ENCODE measurements around a stretch of chr6.

GRCh38 chr6:106501723-106502545 is 127.4 kb downstream of the RTN4IP1 start:
- PRO-cap, result no peak

DNA sequence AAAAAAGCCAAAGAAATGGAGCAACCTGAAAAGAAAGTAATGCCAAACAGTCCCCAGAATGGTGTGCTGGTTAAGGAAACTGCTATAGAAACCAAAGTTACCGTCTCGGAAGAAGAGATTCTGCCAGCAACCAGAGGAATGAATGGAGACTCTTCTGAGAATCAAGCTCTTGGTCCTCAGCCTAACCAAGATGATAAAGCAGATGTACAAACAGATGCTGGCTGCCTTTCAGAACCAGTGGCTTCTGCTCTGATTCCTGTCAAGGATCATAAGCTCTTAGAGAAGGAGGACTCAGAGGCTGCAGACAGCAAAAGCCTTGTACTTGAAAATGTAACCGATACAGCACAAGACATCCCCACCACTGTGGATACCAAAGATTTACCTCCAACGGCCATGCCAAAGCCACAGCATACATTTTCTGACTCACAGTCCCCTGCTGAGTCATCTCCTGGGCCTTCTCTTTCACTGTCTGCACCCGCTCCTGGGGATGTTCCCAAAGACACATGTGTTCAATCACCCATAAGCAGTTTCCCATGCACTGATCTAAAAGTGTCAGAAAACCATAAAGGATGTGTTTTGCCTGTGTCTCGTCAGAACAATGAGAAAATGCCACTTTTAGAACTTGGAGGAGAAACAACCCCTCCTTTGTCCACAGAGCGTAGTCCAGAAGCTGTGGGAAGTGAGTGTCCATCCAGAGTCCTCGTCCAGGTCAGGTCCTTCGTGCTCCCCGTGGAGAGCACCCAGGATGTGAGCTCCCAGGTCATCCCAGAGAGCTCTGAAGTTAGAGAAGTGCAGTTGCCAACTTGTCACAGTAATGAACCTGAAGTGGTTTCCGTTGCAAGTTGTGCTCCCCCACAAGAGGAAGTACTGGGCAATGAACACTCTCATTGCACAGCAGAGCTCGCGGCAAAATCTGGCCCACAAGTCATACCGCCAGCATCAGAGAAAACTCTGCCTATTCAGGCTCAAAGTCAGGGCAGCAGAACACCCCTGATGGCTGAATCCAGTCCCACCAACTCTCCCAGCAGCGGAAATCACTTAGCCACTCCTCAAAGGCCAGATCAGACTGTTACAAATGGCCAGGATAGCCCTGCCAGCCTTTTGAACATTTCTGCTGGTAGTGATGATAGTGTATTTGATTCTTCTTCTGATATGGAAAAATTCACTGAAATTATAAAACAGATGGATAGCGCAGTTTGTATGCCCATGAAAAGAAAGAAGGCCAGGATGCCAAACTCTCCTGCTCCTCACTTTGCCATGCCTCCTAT is 109.5 kb downstream of the RTN4IP1 start:
- PRO-cap, result bidirectional peak, plus-strand start at position 887 of the sequence, minus-strand start at position 816 of the sequence

DNA sequence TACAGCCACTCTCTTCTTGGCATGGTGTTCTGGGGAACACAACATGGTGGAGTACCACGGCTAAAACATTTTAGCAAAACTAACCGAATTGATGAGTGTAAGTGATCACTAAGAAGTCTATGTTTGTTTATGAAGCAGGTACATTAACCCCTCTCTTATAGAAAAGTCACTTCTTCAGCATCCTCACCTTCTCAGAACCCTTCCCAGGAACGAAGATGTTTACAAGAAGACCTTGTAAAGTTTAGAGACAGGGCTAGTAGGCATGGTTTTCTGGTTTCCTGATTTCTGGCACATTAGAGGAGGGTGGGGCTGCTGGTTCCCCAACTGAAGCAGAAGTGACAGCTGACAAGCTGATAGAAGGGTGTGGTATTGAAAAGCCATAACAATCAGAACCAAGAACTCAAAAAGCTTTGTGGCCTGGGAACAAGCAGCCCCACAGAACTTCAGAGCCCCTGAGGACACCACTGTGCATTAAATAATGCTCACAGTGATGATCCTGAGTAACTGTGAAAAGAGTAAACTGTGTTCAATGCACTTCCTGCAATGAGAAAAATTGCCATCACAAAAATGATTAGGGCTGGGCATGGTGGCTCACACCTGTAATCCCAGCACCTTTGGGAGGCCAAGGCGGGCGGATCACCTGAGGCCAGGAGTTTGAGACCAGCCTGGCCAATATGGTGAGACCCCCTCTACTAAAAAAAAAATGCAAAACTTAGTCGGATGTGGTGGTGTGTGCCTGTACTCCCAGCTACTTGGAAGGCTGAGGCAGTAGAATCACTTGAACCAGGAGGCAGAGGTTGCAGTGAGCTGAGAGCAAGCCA is 91.1 kb downstream of the RTN4IP1 start:
- PRO-cap, result no peak

DNA sequence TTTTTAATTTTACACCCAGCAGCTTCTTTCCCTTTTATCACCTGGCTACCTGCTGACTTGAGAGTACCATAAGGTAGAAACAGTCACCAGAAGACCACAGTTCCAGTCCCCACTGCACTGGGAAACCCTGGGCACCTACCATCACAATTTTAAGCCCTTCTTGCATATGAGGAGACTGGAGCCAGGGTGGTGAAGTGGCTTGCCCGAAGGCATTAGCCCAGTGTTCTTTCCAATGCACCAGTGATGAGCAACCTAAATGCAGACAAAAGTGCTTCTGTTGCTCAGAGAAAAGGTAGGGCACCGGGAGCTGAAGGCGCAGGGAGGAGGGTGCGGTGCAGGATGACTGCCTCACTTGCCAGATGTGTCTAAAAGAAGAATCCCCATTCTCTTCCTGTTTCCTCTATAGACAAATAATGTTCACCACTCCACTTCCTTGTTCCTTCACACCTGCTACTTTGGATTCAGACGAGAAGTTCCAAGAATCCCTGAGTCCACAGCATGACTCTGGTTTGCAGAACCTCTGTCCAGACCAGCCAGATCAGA is 86.5 kb downstream of the QRSL1 start:
- PRO-cap, result no peak

DNA sequence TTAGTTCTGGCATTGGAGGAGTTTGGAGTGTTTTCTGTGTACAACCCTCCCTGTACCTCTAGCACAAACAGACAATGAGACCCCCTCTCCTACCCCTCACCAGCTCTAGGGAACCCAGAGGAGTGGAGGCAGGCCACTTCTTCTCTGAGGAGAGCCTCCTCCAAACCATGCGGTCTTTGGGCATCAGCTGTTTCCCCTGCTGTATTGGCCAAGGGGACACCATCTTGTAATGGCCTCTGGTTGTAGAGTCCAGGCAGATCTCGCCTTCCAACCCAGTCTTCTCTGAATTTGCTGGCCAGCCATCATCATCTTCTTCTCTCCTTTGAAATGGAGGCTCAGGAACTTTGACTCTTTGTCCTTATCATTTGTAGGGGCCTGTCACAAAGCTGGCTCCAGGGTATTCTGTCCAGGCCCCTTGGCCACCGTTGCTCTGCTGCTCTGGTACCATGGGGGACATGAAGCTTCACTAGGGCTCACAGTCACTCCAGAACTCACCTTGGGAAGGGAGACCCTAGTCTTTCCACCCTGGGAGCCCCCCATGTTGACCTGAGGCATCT is 111.5 kb downstream of the QRSL1 start:
- PRO-cap, result no peak

DNA sequence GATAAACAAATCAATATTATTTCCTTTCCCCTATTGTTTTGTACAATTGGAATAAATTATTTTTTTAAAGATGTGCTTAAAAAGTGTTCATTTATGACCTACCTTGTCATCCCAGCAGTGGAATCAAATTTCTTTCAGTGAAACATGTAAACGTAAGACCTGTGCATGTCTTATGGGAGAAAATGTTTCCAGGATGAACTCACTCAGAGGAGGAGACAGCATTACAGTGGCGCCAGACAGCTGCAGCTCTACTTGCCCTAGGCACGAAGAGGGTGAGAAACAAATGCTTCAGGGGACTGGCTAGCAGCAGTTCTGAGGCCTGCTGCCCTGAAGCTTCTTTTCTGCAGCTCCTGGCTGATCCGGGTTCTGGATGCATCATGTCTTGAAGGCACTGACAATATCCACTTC is 120.2 kb downstream of the QRSL1 start:
- PRO-cap, result no peak

- PRO-cap, result unidirectional peak, minus-strand start at chr6:106859891
Observed at GRCh38 chr6:106859623-106860143, 114.8 kb downstream of the CD24 start.

GRCh38 chr6:106975000-106976118 is 830 bp upstream of the CD24 start:
- PRO-cap, result bidirectional peak, plus-strand start at chr6:106975437, minus-strand start at chr6:106975371; bidirectional peak, plus-strand start at chr6:106975566, minus-strand start at chr6:106975459

GRCh38 chr6:107129164-107129915 is 14.0 kb upstream of the BEND3 start:
- PRO-cap, result no peak

GRCh38 chr6:107221836-107222035 is 106.4 kb upstream of the BEND3 start:
- PRO-cap, result no peak

- PRO-cap, result no peak
Observed at GRCh38 chr6:107329964-107330490, 129.3 kb downstream of the PDSS2 start.

DNA sequence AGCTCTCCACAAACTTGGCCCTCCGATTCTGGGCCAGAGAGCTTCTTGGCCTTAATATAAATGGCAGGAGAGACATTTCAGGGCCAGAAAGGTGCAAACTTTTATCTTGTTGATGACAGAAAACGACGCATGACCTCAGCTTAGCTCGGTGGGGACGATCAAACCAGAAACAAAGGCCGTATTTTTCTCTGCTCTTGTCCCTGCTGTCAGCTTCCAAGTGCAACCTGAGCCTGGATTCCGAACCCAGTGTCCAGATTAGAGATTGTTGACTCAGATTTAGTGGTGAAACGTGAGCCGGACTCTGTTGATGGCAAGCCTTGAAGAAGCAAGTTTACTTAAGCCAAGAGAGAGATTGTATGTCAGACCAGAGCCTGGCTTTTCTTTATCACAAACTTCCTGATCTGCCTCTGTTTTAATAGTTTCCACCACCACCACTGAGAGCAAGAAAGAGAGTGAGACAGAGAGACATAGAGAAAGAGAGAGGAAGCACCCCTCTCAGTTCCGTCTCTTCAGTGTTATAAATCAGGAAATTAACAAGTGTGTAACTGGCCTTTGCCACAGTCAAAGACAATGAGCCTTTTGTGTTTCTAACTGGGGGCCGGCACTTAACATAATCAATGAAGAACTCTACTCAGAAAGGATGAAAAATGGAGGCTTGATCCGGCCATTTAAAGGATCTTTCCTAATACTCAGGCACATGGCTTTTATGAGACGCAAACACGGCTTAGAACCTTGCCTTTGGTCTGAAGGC is 157.6 kb downstream of the SCML4 start:
- PRO-cap, result no peak

GRCh38 chr6:107712748-107713097 is 111.4 kb downstream of the SCML4 start:
- PRO-cap, result no peak

DNA sequence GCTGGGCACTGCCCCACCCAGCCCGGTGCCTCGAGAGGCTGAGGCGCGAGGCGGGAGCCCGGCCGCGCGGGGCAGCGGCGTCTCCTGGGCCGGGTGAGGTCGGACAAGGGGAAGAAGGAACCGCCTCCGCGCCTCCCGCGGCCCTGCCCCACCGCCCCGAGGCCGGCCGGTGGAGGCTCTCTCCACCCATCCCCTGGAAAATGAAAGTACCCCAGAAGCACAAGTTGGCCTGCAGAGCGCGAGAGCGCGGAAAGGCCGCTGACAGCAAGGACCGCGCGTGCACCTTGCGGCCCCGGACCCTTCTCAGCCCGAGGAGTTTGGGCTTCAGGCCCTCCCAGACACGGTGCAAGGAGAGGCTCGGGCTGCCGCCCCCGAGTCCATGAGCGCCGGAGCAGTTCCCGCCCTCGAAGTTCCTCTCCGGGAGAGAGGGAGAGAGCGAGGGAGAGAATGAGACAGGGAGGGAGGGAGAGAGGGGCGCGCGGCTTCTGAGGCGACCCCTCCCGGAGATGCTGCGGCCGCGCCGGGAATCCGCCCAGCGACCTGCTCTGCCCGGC is 43.2 kb upstream of the OSTM1 start:
- PRO-cap, result no peak

DNA sequence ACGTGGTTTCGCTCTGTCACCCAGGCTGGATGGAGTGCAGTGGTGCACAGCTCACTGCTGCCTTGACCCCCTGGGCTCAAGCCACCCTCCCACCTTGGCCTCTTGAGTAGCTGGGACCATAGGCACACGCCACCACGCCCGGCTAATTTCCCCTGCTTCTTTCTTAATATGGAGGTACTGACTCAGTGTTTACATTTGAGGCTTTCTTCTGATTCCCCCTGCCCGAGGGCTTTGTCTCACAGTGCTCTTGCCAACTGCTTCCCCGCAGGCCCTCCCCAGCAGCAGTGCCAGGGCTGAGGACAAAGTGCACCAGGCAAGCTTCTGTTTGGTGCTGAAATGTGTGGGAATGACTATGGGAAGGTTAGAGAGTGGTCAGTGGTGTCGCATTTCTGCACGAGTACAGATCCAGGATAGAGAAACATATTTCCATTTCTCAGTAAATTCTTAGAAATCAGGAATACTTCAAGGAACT is 34.8 kb downstream of the NR2E1 start:
- PRO-cap, result no peak

DNA sequence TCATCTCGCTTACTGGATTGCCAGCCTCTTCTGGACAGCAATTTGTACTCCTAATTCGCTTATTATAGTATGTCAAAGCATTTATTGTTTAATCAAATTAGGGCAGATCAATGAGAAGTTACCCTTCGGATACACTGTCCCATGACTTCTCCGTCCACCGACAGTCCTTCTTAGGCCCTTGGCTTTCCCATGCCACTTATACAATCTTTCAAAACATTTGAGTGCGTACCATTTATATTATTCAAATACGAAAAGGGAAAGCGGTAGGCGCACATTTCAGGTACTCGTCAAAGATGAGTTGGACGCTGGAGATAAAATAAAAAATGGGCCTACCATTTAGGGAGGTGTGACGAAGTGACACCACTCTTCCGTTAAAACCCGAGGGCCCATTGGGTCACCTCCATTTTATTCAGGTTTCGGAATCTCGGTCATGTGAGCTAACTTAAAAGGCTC is 577 bp upstream of the AFG1L start:
- PRO-cap, result no peak

- PRO-cap, result no peak
Observed at GRCh38 chr6:108363122-108363599, 68.3 kb downstream of the AFG1L start.

DNA sequence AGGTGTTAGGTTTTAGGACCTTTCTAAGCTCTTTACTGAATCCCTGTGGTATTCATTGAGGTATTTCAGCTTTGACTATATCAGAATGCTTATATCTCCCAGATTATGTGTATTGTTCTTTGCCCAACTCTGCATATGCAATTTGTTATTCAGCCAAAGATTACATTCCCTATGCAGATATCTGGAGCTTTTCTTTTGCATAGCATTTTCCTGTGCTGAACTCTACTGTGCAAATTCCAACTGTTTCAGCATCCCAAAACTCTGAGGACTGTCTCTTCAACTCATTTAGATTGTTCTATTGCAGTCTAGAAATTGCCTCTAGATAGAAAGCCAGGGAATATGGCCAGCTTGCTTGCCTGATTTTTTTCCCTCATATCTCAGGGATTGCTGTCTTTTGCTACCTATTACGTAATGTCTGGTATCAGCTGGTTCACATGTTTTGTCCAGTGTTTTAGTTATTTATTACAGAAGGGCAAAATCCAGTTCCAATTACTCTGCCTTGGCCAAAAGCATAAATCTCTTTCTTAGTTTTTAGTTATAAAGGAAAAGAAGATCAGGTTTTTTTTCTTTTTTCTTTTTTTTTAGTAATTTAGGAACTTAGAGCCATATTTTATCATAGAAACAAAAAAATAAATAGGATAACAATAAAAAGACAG is 113.5 kb downstream of the AFG1L start:
- PRO-cap, result no peak

DNA sequence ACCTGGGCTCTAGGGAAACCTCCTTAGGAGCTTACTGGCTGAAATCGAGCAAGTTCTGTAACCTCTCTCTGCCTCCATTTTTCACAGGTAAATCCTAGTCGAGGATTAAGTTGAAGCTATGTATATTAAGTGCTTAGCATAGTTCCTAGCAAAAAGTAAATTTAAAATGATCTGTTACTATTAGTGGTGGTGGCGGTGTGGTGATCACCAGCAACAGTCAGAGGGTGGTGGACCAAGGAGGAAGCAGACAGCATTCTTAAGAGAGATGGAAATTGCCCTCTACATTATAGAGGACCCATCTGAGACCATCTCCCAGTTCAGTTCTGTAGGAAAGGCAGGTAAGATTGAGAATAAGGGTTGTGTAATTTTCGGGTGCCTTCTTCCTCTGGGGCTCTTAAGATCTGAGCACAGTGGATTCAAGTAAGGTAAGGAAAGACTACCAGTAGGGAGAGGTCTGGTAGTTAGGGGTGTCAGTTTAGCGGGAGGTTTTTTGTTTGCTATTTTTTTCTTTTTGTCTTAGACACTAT is 68.3 kb downstream of the FOXO3 start:
- PRO-cap, result no peak

GRCh38 chr6:108650659-108651230 is 90.0 kb downstream of the FOXO3 start:
- PRO-cap, result no peak

Data from mucosa of descending colon (tissue), 1 donor.